BJ (cell line): ENCODE results near the gene PHAX.

DNA sequence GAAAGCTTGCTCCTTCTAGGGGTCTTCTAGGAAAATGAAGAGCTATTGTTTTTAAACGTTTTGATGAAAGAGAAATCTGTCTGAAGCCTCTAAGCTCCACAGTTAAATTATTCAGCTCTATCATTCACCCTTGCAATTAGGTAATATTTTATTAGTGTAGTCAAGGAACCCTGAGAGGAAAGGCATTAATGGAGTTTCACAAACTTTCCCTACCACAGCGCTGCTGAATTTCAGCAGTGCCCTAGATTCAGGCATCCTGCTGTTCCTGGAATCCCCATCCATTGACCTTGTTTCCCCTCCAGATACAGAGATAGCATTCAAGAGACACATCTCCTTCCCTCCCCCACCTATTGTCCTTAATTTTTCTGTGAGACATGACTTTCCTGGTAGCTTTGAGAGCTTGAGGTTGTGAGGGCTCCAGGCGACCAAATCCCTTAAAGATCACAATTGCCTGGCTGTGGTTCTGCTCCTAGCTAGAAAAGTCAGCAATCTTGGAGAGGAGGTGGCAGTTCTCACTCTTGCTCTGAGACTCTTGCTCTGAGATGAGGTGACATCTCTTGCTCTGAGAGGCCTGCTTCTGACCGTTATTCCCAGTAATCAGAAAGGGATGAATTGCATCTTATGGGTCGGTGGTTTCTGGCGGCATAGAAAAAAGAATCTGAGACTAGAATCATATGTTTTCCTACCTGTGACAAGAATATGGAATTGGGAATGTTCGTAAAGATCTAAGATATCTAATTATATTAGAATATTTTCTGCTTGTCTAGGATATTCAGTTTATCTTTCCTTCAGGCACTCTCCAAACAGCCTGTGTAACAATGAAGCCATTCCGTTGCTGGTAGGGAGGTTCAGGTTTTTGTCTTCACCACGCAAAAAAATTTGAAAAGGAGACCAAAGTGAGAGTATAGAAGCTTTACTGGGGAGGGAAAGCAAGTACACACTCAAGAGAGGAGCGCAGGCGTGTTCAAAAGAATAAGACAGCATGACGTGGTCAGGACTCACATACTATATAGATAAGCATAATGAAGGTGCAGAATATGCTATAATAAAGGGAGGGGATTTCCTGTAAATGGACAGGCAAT is 48.1 kb downstream of the PRR16 start:
- CAGE, long polyA plus RNA = no peak
- RRBS = no CpG with 5 or more reads among the region's 12 CpGs

DNA sequence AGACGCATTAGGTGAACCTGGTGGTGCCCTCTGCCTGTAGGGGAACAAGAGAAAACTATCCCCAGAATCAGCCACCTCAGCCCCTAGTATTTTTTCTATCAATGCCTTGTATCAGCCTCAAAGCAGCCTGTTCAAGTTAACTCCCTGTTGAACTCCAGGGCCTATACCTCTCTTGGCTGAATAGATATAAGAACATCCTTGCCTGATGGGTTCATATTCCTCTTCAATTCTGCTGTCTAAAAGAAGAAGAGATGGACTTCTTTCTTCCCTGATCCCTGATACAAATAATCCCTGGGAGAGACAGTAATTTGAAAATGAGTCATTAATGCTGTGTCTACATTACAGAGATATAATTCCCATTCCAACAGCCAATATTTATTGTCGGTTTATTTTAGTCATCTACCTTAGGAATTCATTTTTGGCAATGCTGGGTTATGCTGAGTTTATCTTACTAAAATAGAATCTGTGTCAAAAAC is 6.9 kb upstream of the ENSG00000250803 start:
- CAGE, long polyA plus RNA = no peak
- RRBS = no CpG with 5 or more reads among the region's 2 CpGs

DNA sequence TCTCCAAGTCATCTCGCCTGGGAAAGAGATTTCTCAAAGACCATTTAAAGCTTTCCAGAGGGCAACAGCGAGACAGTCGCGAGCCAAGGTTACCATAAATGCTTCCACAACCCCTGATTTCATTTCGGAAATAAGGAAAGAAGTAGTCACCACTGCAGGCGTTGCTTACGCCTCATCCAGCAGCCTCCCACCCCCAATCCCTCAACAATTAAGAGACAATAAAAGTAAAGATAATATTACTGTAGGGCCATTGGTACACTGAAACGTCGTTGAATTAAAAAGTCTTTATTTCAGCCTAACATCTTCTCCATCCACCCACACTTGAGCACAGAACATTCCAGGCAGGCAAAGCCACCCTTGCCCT is 1.0 kb upstream of the SNCAIP start:
- CAGE, long polyA plus RNA = no peak
- RRBS = no CpG with 5 or more reads among the region's 9 CpGs

DNA sequence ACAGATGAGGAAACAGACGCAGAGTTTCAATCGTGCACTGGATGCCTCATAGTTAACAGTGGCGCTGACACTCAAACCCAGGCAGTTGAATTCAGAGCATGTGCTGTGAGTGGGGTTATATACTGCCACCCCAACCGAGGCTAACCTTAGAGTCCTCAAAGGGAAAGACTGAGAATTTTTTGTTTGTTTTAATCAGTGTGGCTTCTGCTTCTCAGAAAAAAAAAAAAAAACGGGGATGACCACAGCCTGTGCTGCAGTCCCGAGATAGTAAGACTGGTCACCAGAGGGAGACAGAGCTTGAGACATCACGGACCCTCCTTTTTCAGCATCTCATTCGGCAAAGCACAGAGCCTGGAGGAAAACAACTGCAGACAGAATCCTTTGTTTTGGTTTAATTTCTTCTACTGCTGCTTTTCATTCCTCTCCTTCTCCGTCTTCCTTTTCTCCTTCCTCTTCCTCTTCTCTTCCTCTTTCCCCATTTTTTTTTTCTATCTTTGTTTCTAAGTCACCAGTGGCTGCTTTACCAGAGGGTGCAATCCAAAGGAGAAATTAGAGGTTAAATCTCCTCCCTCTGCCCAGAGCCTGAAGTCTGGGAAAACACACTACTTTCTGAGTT is 188.7 kb downstream of the SNCAIP start:
- CAGE, long polyA plus RNA = no peak
- RRBS = no CpG with 5 or more reads among the region's 9 CpGs

DNA sequence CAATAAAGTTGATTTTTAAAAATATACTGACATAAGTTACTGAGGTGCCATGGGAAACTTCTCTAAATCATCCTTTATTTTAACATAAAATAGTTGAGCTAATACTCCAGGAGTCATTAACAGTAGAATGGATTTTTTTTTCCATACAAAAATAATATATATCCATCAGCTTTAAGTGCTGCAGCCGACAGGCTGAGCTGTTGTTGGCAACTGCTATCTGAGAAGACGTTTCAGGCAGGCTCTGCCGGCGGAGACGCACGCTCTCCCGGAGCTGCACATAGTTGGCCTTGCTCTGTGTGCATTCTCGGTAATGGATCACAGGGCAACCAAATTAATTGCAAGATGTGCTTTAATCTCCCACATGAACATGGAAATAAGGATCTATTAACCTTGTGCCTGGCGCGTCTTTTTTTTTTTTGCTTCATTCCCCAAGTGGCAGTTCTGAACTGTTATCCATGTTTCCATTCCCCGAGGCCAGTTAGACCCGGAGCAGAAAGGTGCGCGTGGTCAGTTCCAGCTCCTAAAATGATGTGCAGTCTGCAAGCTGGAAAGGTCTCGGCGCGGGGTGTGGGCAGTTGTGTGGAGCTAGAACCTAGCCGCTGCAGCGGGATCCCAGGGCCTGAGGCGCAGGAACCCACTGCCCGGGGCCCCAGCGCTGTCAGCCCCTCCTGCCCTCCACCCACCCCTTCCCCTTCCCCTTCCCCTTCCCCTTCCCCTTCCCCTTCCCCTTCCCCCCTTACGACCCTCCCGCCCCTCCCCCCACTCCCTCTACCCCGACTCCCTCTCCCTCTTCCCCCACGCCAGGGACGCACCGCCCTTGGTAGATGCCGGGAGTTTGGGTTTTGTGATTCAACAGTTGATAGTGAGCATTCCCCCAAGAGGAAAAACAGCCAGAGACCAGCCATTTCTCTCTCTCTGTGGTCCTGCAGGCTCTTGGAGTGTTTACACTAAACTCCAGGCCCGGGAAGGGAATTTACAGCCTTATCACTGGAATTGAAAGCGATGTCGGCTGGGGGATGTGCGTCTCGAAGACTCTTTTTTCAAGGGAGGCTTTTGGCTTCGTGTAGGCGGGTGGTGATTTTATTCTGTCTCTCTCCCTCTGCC is 137.9 kb downstream of the CEP120 start:
- CAGE, long polyA plus RNA = no peak
- RRBS = no CpG with 5 or more reads among the region's 36 CpGs

DNA sequence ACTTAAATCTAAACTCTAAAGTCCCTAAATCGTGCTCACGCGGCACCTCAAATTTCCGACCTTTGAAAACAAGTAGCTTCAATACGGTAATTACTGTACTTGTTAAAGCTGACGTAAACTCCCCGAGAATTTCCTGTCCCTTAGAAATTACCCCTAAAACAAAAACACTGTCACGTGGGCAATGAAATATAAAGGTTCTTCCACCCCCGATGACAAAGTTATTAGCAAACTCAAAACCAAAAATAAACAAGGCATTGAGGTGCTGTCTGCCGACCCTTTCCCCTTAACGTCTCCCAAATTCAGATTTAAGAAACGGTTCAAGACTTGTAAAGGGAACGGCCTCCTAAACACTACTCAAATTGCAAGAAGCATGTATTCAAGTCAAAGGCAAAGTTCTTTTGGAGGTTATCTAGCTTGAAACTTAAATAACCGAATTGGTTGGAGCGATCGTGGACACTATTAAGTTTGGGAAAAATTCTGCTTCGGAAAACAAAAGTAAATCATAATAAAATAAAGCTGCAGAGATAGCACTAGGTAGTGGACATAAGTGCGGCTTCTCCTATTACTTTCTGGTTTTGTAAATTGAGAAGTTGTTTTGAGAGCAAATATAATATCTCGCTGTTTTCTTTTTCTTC is 683 bp upstream of the CEP120 start:
- CAGE, long polyA plus RNA = no peak
- RRBS = no CpG with 5 or more reads among the region's 19 CpGs

- CAGE, long polyA plus RNA = no peak
- RRBS = no CpG with 5 or more reads among the region's 2 CpGs
These were observed 37.0 kb upstream of the CEP120 start for GRCh38 chr5:123460046-123460722.

GRCh38 chr5:123545334-123546020 is 33.5 kb downstream of the CSNK1G3 start:
- CAGE, long polyA plus RNA = no peak
- RRBS = no CpG with 5 or more reads among the region's 8 CpGs

DNA sequence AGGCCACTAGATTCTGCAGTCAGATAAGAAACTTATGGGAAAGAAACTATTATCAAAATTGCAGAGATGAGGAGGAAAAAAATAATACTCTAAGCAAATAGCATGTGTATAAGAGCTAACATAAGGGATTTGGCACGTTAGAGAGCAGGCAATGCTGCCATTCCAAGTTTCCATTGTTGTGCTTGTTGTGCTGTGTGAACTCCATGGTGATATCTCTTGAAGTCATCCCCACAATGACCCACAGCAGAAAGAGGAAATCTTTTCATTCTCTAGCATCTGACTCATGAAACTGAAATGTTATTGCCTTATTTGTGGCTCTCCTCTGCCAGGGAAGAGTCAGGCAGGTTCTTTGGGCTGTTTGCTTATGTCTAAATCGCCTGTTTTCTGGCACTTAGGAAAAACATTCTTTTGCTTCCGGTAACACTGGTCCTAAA is 188.6 kb downstream of the CSNK1G3 start:
- CAGE, long polyA plus RNA = no peak
- RRBS = no CpG with 5 or more reads among the region's 3 CpGs

- CAGE, long polyA plus RNA = no peak
- RRBS = no CpG with 5 or more reads among the region's 2 CpGs
These were observed 208.3 kb downstream of the ZNF608 start for GRCh38 chr5:124538118-124538545.

- CAGE, long polyA plus RNA = no peak
- RRBS = no CpG with 5 or more reads among the region's 7 CpGs
These were observed 141.0 kb downstream of the ZNF608 start for GRCh38 chr5:124605364-124605822.

GRCh38 chr5:124728922-124729416 is 17.5 kb downstream of the ZNF608 start:
- CAGE, long polyA plus RNA = no peak
- RRBS = no CpG with 5 or more reads among the region's 5 CpGs

DNA sequence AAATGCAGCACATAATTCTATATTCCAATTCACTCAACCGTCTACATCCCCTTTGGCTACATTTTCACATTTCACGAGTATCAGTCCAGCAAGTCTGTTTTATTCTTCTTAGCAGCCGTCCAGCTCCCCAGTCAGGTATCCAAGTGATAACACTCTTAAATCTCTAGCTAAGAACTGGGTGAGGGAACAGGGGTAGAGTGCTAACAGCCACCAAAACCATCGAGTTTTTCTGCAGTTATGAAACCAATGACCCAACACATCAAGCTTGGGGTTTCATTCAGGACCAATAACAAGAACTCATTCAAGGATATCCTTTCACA is 3.3 kb downstream of the ZNF608 start:
- CAGE, long polyA plus RNA = no peak
- RRBS = no CpG with 5 or more reads among the region's 4 CpGs

- CAGE, long polyA plus RNA = no peak
- RRBS = no CpG with 5 or more reads among the region's 7 CpGs
These were observed 444.3 kb upstream of the ZNF608 start for GRCh38 chr5:125190650-125191216.

GRCh38 chr5:125225401-125225641 is 478.9 kb upstream of the ZNF608 start:
- CAGE, long polyA plus RNA = no peak
- RRBS = no CpG with 5 or more reads among the region's 2 CpGs

GRCh38 chr5:126446246-126447325 is 23.4 kb downstream of the GRAMD2B start:
- CAGE, long polyA plus RNA = no peak
- RRBS = no CpG with 5 or more reads among the region's 9 CpGs

DNA sequence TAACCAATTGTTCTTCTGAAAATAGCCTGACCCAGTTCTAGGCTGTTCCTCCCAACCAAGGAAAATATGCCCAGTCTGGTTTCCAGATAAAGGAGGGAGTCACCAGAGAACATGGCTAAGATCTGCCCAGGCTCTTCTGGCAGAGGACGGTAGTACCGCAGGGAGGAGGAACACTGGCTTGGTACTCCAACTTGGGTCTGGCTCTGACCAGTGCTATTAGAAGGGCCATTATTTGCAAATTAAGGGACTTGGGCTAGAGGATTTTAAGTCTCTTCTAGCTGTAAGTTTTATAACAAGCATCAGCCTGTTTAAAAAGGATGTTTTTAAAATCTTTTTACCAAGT is 63.2 kb downstream of the GRAMD2B start:
- CAGE, long polyA plus RNA = no peak
- RRBS = no CpG with 5 or more reads among the region's 2 CpGs

DNA sequence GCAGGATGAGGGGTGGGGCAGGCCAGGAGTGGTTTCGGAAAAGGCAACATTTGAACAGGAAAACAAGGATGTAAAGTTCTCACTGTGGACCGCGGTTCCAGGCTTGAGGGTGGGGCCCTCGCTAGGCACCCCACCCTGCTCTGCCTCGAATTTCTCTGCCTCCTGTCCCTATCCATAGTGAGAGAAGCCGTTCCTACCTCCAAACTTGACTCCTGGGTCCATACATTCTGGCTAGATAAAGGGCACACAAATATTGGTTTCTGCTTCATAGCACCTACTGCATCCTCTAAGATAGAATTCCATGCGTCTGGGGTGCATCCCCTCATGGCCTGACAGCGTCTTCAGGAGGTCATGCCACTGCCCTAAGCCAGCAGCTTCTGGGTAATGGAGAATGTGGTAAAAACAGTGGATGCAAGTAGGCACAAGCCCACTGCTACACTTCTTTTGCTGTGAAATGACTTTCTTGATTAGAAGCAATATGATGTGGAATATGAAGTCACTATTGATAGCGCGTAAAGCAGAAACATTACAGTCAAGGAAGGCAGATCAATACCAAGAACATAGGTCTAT is 79.0 kb downstream of the GRAMD2B start:
- CAGE, long polyA plus RNA = no peak
- RRBS = no CpG with 5 or more reads among the region's 10 CpGs

DNA sequence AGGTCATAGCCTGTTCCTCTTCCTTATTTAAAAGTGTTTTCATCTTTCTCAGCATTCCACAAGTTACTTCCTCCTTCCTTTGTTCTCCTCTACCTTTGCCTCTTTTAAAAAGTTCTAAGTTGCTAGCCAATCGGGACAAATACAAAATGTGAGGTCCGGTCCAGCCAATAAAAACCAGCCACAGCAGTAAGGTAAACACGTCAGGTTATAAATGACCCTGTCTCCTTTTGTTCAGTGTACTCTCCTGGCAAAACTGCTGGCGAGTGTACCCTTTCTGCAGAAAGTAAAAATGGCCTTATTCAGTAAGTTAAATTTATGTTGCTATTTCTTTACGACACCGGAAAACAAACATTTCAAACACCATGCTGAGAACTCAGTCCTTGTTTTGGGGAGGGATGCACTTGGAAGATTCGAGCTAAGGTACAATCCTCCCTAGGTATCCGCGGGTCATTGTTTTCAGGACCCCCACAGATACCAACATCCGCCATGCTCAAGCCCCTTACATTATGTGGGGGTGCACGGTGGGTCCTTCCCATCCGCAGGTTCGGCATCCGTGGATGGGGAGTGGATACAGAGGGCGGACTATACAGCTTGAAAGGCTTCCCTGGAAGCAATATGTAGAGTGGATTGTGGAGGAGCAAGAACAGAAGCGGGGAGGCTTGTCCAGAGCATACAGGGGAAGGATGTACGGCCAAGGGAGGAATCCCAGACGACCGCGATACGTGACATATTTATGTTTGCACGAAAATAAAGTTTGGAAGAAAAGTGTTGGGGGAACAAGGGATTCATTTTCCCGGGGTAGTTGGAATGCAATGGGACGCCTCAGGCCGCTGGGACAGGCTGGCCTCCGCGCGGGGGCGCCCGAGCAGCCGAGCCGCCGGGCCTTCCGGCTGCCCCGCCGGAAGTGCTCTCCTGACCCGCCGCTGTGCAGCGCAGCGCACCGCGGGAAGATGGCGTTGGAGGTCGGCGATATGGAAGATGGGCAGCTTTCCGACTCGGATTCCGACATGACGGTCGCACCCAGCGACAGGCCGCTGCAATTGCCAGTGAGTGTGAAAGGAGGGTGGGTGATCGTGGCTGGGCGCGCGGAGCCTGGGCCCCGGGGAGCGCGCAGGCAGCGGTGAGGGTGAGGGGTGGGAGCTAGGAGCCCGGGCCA is at the start of gene PHAX:
TSS of gene PHAX (plus strand) at position 935 of the 1,156 bp plus-strand sequence.
- CAGE, long polyA plus RNA = start-site peak on the plus strand centred at position 933 of the sequence, 42 bp wide, 1,215 and 593 reads in 2 replicates
- RRBS = 2% methylated on average over 16 of the region's 61 CpGs

DNA sequence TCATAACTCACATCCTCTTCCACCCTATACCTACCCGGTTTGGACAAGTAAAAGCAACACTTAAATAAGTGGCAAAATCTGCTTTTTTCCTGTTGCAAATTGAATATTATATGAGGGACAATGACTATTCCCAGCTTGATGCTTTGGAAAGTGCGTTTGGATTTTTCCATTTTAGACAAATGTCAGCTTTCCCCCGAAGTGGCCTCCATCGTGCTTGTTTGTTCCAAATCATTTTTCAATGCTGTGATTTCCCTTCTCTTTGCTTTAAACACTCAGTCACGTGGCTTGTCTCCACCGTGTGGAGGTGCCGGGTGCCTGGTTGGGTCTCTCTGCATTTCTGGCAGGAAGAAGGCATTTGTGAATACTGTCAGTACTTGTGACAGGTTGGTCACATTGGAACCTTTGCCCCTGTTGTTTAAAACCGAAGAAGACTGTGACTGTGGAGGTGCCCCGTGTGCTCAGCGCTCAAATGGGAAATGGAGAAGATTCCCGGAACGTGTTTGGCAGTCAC is 74.4 kb downstream of the LMNB1 start:
- CAGE, long polyA plus RNA = no peak
- RRBS = no CpG with 5 or more reads among the region's 12 CpGs